Mammary epithelial cell (primary cell): ENCODE measurements around a stretch of chr10.

DNA sequence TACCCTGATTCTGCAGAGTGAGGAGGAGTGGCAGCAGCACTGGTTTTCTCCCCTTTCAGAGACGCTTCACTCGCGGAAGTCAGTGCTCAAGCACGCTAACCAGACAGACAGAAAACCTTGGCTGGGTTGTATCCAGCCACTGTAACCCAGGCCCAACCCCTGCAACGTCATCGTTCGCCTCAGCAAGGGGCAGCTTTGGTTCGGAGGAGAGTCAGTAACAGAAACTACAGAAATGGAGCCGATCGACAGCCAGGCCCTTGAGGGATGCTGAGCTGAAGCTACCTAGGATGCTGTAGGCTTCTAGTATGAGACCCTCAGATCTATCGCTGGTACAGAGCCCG is 171.0 kb downstream of the SLC16A9 start:
- CAGE, long polyA plus RNA, result no peak
- RRBS, result no CpG with 5 or more reads among the region's 12 CpGs

- CAGE, long polyA plus RNA, result no peak
- RRBS, result no CpG with 5 or more reads among the region's 1 CpG
These were observed 122.5 kb downstream of the SLC16A9 start for GRCh38 chr10:59587292-59587491.

DNA sequence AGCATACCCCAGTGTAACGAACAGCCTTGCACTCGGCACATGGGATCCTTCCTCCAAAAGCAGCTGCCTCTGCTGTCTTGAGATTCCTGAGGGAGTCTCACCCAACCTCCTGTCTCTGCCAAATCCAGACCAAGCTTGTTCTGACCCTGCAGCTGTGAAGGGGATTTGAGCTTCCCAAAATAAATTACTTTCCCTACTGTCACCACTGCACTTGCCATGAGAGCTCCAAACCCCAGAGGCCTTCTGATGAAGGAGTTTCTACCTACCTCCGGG is 26.9 kb upstream of the MRLN start:
- CAGE, long polyA plus RNA, result no peak
- RRBS, result no CpG with 5 or more reads among the region's 3 CpGs

GRCh38 chr10:59803399-59804130 is 50.3 kb upstream of the MRLN start:
- CAGE, long polyA plus RNA, result no peak
- RRBS, result no CpG with 5 or more reads among the region's 1 CpG

GRCh38 chr10:59835415-59836045 is 70.8 kb downstream of the CCDC6 start:
- CAGE, long polyA plus RNA, result no peak
- RRBS, result no CpG with 5 or more reads among the region's 8 CpGs

- CAGE, long polyA plus RNA, result no peak
- RRBS, result no CpG with 5 or more reads among the region's 36 CpGs
These were observed 1.2 kb downstream of the CCDC6 start for GRCh38 chr10:59904786-59905925.

DNA sequence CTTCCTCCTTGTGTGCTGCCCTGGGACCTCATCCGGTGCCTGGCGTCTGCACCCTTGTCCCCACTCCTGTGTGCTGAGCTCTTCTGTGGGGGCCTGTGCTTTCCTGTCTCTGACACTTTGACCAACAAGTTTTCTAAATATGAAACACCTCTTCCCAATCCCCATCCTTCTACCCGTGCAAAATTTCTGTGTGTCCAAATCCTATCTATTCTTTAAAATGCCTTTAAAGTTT is 239.6 kb downstream of the ANK3 start:
- CAGE, long polyA plus RNA, result no peak
- RRBS, result no CpG with 5 or more reads among the region's 3 CpGs

- CAGE, long polyA plus RNA, result no peak
- RRBS, result no CpG with 5 or more reads among the region's 7 CpGs
These were observed 213.4 kb downstream of the ANK3 start for GRCh38 chr10:60176313-60176628.

DNA sequence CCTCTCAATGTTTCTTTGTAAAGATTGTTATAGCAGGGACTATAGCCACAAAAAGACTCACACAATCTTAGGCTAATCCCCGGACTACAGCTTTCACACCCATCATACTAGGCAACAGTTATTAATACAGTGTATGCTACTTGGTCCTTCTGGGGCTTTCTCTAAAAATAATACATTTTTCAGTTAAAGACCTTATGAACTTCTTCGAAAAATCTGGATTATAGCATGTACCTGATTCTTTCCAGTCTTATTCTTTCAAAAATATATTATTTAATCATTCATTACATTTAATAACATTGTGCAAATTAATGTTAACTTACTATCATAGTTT is 184.1 kb upstream of the CDK1 start:
- CAGE, long polyA plus RNA, result no peak
- RRBS, result no CpG with 5 or more reads among the region's 2 CpGs

DNA sequence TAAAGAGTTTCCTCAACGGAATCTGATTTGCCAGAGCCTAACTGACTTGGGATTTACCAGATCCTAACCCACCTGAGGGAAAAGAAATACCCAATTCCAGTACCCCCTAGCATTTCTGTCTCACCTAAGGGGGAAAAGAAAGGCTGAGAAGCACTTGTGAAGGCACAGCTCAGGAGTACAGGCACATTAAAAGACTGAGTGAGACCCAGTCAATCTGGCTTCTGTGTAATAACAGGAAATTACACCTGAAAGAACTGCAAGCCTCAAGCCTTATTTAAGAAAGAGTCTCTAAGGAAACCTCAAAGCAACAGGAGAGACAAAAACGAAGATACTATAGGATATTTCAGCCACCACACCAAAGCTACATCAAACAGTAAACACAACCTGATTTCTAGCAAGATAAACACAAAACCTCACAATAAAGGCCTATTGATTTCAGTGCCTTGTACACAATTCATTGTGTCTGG is 69.6 kb upstream of the CDK1 start:
- CAGE, long polyA plus RNA, result no peak
- RRBS, result no CpG with 5 or more reads among the region's 2 CpGs

DNA sequence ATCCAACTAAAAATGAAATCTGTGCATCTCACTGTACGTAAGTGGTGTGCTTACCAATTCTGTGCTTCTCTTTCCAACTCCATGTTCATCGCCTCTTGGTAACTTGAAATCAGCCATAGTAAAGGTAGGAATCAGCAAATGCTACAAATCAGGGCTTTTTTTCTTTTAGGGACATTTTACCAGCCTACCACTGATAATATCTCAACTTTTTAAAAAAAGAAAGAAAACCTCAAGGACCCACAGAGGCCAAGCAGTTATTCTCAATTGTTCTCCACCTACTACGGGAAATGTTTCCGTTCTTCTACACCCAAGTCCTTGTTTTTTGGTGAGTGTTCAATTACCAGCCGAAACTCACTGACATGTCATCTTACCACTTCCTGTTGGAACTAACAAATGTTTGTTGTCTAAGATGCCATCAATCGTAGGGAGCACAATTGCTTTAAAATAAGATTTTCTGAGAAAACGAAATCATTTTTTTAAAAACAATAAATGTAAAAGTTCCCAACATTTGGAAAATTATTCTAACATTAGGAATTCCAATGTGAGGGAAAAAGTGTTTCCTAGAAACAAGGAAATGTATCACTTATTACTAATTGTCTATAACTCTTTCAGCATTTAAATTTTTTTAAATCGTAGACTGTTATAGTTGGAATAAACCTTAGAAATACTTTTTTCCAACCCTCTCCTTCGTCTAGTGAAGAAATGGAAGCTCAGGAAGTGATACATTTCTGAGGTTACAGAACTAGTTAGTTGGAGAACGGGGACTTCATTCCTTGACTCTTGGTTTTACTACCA is 50.1 kb upstream of the CDK1 start:
- CAGE, long polyA plus RNA, result no peak
- RRBS, result no CpG with 5 or more reads among the region's 10 CpGs

DNA sequence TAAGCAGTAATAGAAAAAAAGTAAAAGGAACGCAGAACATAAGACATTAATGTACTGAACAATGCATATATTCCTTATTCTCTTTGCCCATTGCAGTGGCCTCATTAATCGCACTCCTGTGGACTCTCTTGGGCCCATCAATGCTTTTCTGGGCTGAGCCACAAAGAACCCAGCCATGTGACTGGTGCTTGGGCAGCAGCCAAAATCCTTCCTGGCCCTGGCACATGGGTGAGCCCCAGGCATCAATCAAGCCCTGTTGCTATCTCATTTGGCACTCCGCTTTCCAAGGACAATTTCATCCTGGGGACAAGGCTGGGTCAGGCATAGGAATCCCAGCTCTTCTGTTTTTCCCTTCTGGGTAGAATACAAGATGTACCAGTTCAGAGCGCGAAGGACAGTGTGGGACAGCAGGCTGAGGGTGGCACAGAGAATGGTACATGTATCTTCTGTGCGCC is 42.2 kb downstream of the RHOBTB1 start:
- CAGE, long polyA plus RNA, result no peak
- RRBS, result no CpG with 5 or more reads among the region's 6 CpGs

GRCh38 chr10:61845077-61845577 is 56.4 kb upstream of the ARID5B start:
- CAGE, long polyA plus RNA, result no peak
- RRBS, result no CpG with 5 or more reads among the region's 3 CpGs

GRCh38 chr10:61966158-61966580 is 64.7 kb downstream of the ARID5B start:
- CAGE, long polyA plus RNA, result no peak
- RRBS, result no CpG with 5 or more reads among the region's 3 CpGs

- CAGE, long polyA plus RNA, result no peak
- RRBS, result no CpG with 5 or more reads among the region's 9 CpGs
These were observed 116.9 kb downstream of the ARID5B start for GRCh38 chr10:62018091-62019008.

DNA sequence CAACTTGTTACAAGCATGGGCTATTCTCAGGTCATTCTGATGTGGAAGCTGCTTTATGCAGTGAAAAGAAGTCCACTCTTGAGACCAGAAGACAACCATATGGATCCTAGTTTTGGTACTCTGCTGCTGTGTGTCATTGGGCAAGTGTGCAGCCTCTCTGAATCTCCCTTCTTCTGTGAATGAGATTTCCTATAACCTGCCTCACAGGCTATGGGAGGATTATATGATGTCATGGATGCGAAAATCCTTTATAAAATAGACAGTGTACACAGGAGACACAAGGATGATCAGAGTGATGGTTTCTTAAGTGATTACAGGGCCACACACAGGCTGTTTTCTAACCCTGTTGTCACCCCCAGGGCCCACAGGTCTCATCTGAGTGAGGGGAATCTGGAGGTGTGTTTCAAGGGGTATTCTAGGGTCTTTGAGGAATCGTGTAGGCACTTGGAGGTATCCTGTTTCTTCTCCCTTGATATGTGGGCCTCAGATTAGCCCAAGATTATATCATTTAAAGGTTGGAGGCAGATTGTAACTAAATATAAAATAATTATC is 166.2 kb downstream of the ARID5B start:
- CAGE, long polyA plus RNA, result no peak
- RRBS, result no CpG with 5 or more reads among the region's 2 CpGs

DNA sequence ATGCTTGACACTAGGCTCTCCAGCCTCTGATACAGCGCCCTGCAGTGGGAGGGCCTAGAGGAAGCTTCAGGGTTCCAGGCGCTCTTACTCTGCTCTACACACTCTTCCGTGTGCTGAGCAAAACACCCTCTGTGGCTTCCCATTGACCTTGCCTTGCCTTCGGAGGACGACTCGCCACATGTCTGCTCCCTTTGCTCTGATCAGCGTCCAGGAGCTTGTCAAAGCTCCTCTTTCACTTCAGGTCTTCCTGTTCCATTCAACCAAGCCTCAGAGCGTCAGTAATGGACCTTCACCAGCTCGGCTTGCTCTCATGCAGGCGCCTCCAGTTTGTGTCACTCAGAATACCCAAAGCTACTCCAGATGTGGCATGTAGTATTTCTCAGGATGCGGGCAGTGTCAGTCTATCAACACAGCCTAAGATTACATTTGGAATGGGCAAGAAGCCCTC is 173.9 kb downstream of the ARID5B start:
- CAGE, long polyA plus RNA, result no peak
- RRBS, result no CpG with 5 or more reads among the region's 11 CpGs

GRCh38 chr10:62183269-62183908 is 85.3 kb downstream of the RTKN2 start:
- CAGE, long polyA plus RNA, result no peak
- RRBS, result no CpG with 5 or more reads among the region's 4 CpGs

DNA sequence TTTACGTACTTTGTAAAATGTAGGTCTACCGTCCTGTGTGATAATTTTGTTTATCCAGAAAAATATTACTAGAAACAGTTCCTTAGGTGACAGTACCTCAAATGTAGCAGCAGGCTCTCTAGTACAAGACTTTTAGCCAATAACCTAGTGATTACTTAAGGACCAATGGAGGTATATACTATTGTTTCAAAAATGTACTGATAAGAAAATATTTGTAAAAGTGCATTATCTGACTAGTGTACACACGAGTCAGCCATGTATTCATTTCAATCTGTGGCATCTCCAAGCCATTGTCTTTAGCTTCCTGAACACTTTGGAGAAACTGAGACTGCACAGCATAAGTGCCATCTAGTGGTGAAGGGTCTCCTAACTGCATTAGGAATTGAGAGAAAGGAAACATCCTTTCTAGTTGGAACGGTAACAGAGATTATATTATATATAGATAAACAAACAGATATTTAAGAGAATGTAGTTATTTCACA is 23.7 kb downstream of the RTKN2 start:
- CAGE, long polyA plus RNA, result no peak
- RRBS, result no CpG with 5 or more reads among the region's 4 CpGs

DNA sequence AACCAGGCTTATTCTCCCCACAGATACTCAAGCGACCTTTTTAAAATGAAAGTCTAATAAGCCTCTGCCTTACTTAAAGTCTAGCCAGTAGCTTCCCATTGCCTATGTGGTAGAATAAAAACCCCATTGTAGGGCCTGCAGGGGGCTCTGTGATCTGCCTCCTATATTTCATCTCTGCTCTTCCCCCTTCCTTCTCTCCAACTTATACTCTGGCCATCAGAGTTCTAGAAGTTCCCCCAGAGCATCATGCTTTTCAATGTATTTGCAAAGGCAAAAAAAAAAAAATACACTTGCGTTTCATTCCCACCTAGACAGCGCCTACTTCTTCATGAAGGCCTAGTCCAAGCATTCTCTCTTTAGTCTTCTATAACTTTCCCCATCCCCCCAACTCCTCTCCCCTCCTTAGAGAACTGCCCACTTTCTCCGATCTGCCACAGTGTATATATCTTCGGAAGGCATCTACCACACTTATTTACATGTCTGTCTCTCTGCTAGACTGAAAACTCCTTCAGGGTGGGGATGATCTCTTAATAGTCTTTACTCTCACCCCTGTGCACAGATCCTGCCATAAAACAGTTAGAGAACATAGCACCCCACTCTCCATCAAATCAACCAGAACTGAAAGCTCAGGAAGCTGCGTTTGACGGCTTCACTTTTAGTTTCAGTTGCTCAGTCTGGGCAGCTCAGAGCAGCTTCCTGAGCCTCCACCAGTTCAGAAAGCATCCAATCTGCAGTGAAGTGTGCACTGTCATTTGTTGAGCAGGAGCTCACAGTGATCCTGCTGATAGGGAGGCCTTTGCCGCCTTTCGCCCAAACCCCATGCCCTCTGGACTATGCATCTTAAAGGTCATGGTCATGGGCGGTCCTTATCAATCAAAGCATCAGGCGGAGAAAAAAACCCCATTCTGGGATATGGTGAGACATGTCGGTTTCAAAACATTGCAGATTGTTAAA is 167.4 kb upstream of the ADO start:
- CAGE, long polyA plus RNA, result no peak
- RRBS, result no CpG with 5 or more reads among the region's 12 CpGs